Metastatic Liver Carcinoma in the Adrenal Gland (tissue), 2 donors: ENCODE measurements around a stretch of chr6.

GRCh38 chr6:8157634-8158287, 55.4 kb upstream of the EEF1E1 start:
- PRO-cap, 2 experiments, result no peak in any of the 2 experiments

DNA sequence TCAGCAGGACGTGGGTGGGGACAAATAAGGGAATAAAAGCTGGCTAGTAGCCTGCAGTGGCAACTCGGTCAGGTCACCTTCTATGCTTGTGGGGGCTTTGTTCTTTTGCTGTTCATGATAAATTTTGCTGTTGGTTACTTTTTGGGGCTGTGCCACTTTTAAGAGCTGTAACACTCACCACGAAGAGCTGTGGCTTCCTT, 209.3 kb upstream of the SLC35B3 start:
- PRO-cap, 2 experiments, result peak in 1 of 2 experiments; most common plus-strand start position 62 of the sequence (in 1)

DNA sequence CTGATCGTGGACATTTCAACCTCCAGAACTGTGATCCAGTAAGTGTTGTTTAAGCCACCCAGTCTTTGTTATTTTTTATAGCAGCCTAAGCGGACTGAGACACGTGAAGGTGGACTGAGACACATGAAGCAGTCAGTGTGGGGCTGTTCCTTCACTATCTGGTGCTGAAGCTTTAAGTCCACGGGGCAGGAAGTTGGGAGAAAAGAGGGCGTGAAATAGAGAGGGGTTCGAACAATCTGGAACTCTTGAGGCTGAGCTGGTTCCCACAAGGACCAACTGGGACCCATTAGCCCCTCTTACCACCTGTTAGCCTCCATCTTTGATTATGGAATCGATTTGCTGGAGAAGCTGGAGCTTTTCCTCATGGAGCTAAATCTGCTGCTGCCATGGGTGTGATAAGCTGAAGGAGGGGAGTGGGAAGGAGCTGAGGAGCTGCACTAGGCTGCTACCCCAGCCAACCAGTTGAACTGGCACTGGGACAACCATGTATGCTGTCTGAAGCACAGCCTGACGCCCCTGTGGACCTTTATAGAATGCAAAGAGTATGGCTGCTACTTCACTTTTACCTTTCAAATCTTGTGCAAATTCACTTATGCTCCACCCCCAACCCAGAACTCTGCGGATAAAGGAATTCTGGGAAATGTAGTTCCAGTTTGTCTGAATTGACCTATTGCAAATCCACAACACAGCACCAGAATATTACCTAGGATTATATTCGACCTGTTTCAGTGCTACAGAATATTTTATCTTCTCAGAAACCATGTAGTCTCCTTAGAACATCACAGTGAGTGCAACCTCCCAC, 217.2 kb upstream of the SLC35B3 start:
- PRO-cap, 2 experiments, result peak in 2 of 2 experiments; most common plus-strand start position 322 of the sequence (in 1); most common minus-strand start position 537 of the sequence (in 2)

GRCh38 chr6:10481827-10482079, 39.4 kb upstream of the GCNT2 start:
- PRO-cap, 2 experiments, result no peak in any of the 2 experiments

GRCh38 chr6:10566987-10567830, 46.1 kb downstream of the GCNT2 start:
- PRO-cap, 2 experiments, result no peak in any of the 2 experiments

DNA sequence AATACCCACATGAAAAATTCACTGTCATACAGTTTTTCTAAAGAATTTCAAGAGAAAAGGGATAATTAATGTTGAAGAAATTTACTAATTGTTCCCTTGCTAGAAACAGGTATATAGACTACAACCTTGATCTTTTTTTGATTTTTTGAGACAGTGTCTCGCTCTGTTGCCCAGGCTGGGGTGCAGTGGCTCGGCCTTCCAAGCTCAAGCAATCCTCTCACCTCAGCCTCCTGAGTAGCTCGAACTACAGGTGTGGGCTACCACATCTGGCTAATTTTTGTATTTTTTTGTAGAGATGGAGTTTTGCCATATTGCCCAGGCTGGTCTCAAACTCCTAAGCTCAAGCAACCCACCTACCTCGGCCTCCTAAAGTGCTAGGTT, 40.3 kb downstream of the TMEM14B start:
- PRO-cap, 2 experiments, result no peak in any of the 2 experiments

DNA sequence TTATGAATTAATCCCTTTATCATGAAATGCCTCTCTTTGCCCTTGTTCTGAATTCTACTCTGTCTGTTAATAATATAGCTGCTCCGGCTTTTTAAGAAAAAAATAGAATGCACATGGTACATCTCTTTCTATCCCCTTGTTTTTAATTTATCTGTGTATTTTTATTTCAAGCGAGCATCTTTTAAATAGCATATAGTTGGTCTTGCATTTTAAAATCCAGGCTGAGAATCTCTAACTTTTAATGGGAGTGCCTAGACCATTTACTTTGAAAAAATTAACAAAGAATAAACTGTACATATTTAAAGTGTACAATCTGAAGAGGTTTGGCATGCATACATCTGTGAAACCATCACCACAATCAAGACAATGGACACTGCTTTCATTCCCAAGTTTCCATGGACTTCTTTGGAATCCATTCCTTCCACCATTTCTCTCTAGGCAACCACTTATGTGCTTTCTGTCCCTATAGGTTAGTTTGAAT, 51.1 kb downstream of the NEDD9 start:
- PRO-cap, 2 experiments, result no peak in any of the 2 experiments

- PRO-cap, 2 experiments, result no peak in any of the 2 experiments
Observed at GRCh38 chr6:11227348-11227862, 5.1 kb downstream of the NEDD9 start.

DNA sequence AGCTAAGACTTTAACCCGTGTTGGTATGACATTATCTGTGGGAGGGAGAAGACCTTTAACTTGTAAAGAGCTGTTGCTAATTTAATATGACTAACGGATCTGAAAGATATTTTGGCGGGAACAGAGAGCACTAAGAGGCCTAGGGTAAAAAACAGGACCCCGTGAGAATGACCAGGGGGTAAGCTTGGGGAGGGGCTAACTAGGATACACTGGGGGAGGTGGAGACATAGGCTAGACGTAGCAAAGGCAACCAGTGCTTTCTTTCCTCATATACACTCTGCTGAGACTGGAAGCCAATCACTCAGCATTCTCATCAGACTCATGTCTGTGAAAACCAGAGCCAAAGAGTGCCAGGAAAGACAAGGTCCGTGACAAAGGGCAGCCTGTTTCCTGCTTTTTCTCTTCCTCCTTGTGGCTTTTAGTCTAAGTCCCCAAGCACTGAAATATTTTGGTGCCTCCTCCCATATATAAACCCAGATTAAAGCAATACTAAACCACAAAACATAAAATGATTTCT, 97.9 kb upstream of the NEDD9 start:
- PRO-cap, 2 experiments, result peak in 1 of 2 experiments; most common plus-strand start position 343 of the sequence (in 1); most common minus-strand start position 282 of the sequence (in 1)

- PRO-cap, 2 experiments, result peak in 2 of 2 experiments; most common plus-strand start chr6:11366833 (in 1); most common minus-strand start chr6:11366729 (in 2)
Observed at GRCh38 chr6:11366579-11367100, 134.2 kb upstream of the NEDD9 start.

DNA sequence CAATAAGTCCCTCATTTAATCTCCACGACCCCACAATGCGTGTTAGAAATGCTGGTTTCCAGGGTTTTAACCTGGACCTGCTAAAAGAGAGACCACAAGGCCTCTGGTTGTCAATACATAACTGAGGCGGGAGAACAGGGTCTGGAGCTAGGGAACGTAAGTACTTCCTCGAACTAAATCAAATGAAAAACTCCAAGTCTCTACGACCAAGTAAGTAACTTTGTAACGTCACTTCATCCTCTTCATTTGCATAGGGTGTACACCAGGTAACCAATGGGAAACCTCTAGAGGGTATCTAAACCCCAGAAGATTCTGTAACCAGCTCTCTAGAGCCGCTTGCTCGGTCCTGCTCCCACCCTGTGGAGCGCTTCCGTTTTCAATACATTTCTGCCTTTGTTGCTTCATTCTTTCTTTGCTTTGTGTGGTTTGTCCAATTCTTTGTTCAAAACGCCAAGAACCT, 133.5 kb upstream of the TMEM170B start:
- PRO-cap, 2 experiments, result no peak in any of the 2 experiments

DNA sequence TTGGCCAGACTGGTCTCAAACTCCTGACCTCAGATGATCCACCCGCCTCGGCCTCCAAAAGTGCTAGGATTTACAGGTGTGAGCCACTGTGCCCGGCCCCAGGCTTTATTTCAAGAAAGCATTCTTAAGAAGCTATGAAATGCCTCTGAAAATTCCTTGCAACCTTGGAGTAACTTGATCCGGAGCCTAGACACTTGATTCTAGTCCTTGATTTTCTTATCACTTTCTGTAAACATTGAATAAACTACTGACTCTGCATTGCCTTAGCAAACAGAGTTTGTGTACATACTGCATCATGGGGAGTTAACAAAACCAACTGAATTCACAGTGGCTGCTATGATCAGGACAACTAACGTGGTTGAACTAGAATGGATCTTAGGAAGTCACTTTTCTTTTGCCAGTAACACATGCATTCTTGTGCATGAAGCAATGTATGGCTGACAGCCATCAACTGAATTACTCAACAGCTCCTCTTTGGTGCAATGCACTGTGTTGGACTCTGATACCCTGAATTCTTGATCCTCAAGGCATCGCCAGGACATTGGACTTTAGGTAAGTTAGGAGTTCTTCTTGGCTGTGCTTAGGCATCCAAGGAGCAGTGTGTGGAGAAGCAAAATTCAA, 102.8 kb upstream of the TMEM170B start:
- PRO-cap, 2 experiments, result peak in 1 of 2 experiments; most common plus-strand start position 325 of the sequence (in 1); most common minus-strand start position 202 of the sequence (in 1)

DNA sequence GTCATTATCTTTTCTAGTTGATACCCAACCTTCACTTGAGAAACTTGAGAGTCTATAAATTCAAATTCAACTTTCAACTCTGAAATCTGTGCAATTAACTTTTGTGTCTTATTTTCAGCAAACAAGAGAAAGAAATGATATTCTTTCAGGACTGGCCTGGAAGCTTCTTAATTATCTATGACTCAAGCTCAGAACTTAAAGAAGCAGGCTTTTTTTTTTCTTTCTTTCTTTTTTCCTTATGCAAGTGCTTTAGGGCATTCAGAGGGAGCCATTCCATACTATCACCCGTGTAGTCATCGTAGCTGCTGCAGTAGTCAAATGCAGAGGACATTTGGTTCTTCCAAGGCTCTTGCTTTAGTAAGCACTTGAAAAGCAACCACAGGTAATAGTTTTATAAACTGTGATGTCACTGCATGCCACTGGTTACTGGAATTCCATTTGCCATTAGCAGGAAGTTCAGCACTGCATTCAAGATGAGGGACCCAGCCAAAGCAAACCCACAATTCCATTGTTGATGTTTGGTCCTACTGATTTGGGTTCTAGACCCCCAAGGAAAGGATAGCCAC, 92.9 kb downstream of the ADTRP start:
- PRO-cap, 2 experiments, result no peak in any of the 2 experiments

DNA sequence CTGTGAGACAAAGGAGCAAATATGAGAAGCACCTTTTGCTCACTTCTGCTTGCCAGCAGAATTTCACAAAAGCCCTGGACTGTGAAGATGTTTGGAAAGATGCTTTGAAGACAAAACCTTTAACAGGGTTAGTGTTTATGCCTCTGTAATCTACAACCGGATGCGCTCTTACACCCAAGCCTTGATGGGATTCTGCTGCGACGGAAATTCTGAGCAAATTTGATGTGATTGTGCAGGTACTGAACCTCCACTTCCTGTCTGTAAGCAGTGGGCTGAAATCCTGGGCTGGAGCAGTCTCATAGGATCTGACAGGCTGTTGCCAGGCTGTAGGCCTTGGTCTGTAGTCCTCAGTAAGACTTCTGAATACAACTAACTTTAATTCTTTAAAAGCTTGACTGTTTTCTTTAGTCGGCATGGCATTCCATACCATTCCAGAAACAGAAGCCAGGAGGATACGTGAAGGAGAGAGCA, 68.4 kb downstream of the ADTRP start:
- PRO-cap, 2 experiments, result no peak in any of the 2 experiments

DNA sequence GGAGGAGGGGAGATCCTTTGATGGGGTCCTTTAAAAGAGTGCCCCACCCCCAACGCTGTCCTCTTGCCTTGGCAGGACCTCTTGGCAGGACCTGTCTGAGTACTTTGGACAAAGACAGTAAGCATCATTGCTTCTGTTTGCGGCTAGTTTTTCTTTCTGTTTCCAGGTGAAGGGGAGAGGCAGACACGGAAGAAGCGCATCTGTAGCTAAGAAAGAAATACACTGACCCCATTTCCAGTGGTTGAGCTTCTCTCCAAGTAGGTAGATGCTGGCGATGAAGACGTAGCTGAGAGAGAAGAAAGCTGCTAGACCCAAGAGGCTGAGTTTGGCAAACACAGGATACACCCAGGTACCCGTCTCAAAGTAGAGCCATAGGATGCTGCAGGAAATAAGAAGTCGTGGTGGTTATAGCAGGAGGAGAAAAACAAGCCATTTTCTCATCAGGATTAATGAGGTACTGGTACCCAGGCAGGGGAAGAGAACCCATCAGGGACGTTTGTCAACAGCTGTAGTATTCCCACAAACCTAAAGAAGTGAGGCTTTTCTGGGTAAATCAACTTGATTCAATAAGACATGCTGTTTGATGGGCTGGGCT, 55.4 kb downstream of the ADTRP start:
- PRO-cap, 2 experiments, result no peak in any of the 2 experiments

DNA sequence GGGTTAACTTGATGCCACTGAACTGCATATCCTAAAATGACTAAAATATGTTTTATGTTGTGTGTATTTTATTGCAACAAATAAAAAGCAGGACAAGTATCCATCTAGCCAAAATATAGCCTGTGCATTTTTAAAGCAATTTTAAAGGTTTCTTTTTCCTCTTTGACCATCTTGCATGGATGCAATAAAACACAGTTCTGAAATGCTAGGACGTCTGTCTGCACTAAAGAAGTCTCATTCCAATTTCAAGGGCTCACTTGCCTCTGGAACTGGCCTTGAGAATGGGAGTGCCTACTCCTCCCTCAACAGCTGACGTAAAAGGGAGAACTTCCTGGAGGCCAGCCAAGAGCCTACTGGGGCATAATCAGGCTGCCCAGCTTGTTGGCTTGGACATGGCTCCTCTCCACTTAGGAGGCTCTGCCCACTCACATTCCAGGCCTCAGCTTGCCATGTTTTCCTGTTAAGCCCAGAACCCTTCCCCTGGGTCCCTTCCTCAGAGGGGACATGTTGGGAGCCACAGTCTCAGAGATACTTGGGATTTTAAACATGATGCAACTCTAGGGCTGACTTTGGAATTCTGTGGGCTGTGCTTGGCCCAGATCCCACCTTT, 31.3 kb upstream of the ADTRP start:
- PRO-cap, 2 experiments, result no peak in any of the 2 experiments

DNA sequence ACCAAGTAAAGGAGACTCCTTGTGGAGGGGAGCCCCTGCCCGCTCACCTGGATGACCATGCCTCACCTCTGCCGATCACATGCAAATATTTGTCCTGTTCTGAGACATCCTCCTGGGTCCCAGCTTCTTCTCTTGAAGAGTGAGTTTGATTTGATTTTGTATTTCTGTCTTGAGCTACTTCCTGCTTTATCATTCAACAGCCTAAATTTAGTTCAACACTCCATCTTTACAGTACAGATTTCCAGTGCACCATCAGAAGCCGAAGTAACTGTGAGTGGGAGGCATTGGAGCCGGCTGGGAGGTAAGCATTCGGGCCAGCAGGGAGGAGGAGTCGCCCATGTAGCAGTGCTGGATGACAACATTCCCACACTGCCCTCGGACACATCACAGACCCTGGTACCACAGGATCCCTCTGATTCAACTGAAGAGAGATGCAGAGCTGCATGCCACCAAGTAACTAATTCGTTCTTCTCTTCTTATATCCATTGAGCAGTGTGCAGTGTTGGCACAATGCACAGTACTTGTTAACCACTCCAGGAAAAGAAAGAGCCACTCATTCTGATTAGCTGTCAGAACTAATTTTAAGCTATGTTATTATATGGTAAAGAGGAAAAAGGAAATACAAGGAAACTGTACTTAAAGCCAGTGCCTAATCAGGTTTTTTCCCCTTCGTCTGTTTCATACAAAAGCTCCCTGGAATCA, 32.2 kb upstream of the ADTRP start:
- PRO-cap, 2 experiments, result no peak in any of the 2 experiments

DNA sequence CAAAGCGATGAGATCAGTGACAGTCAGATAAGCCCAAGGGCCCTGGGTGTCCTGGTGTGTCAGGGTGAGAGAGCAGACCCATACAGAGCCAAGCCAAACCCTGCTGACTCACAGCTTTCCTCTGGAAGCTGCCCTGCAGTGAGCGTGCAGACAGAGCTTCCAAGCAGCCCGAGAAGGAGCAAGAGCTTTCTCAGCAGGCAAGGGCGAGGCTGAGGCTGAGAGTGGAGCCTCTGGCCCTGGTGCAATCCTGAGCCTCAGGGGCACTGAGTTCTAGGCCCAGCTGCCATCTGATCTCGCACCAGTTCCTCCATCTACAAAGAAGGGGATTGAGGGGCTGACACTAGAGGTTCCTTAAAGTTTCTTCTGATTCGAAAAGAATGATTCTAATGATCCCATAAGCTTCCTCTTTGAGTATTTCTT, 91.0 kb upstream of the HIVEP1 start:
- PRO-cap, 2 experiments, result no peak in any of the 2 experiments

DNA sequence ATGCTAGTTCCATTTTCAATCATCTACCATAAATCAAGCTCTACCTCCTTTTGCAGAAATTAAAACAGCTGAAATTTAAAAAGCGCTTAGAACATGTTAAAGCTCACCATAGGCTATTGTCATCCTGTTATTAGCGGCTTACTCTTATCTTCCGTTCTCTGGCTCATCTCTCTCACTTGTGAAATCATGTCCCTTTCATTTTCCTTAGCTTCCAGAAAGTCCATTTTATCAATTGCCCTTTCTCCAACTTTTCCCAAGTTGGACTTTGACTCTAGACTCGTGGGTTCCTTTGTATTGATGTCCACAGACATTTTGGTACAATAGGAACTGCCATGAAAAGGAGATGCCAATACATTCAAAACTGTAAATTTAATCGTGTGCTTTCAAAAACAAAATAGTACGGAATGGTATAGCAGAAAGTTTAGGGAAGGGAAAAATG, 10.5 kb upstream of the HIVEP1 start:
- PRO-cap, 2 experiments, result peak in 2 of 2 experiments; most common plus-strand start position 304 of the sequence (in 2); most common minus-strand start position 178 of the sequence (in 2)

- PRO-cap, 2 experiments, result no peak in any of the 2 experiments
Observed at GRCh38 chr6:12019677-12020549, 7.8 kb downstream of the HIVEP1 start.